UCH-1 (cell line): ENCODE data around the gene CEND1.

GRCh38 chr11:790005-790987 lies at the start of gene CEND1:
Gene CEND1, minus strand, starts transcription at chr11:790090.
- RRBS = 10% methylated on average over 12 of the region's 49 CpGs

DNA sequence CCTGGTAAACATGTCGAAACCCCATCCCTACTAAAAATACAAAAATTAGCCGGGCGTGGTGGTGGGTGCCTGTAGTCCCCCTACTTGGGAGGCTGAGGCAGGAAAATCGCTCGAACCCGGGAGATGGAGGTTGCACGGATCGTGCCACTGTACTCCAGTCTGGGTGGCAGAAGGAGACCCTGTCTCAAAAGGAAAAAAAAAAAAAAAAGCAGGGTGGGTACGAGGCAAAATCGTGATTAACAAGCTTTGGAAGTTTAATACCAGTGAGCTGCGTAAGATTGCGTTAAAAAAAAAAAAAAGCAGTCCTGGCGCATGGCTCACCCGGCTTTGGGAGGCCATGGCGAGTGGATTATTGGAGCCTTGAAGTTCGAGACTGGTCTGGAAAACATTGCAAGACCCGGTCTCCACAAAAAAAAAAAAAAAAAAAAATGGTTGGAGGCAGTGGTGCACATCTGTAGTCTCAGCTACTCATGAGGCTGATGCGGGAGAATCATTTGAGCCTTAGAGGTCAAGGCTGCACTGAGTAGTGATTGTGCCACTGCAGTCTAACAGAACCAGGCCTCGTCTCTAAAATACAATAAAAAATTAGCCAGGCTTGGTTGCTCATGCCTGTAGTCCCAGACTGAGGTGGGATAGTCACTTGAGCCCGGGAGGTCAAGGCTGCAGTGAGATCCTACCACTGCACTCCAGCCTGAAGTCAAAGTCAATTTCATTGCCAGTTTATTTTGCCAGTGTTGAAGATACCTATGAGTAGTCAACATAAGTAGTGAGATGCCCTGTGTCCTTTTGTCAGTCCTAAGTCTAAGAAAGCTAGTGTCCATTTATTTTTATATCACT lies 1.1 kb downstream of the RPLP2 start:
- RRBS = 5% methylated on average over 4 of the region's 20 CpGs

DNA sequence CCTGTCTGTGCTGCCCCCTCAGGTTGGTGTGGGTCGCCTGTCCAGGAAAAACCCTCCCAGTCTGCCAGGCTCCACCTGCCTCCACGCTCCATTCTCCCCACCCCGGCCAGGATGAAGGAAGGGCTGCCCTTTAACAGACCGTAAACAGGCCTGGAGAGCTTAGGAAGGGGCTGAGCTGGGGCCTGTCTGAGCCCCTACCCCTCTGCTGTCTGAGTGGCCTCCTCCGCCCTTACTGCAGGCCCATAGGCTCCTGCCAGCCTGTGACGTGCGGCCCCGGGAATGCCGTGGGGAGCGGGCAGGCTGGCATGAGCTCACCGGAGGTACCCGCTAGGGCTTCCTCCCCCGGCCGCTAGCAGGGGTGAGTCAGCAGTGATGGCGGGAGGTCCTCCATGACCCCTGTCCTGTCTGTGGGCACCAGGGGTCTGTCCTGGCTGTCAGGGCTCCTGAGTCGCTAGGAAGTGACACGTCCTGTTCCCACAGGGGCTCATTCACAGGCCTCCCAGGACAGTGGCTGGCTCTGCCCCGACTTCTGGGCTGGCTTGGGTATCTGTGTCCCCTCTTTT lies 2.1 kb downstream of the CD151 start:
- RRBS = 12% methylated on average over 3 of the region's 18 CpGs

GRCh38 chr11:861105-861385 lies 18.4 kb downstream of the TSPAN4 start:
- RRBS = 90% methylated on average over 3 of the region's 9 CpGs

- RRBS = no CpG with 5 or more reads among the region's 28 CpGs
These were observed 44.7 kb downstream of the AP2A2 start for GRCh38 chr11:970258-970867.

GRCh38 chr11:1005793-1006320 lies 30.7 kb downstream of the MUC6 start:
- RRBS = no CpG with 5 or more reads among the region's 23 CpGs

DNA sequence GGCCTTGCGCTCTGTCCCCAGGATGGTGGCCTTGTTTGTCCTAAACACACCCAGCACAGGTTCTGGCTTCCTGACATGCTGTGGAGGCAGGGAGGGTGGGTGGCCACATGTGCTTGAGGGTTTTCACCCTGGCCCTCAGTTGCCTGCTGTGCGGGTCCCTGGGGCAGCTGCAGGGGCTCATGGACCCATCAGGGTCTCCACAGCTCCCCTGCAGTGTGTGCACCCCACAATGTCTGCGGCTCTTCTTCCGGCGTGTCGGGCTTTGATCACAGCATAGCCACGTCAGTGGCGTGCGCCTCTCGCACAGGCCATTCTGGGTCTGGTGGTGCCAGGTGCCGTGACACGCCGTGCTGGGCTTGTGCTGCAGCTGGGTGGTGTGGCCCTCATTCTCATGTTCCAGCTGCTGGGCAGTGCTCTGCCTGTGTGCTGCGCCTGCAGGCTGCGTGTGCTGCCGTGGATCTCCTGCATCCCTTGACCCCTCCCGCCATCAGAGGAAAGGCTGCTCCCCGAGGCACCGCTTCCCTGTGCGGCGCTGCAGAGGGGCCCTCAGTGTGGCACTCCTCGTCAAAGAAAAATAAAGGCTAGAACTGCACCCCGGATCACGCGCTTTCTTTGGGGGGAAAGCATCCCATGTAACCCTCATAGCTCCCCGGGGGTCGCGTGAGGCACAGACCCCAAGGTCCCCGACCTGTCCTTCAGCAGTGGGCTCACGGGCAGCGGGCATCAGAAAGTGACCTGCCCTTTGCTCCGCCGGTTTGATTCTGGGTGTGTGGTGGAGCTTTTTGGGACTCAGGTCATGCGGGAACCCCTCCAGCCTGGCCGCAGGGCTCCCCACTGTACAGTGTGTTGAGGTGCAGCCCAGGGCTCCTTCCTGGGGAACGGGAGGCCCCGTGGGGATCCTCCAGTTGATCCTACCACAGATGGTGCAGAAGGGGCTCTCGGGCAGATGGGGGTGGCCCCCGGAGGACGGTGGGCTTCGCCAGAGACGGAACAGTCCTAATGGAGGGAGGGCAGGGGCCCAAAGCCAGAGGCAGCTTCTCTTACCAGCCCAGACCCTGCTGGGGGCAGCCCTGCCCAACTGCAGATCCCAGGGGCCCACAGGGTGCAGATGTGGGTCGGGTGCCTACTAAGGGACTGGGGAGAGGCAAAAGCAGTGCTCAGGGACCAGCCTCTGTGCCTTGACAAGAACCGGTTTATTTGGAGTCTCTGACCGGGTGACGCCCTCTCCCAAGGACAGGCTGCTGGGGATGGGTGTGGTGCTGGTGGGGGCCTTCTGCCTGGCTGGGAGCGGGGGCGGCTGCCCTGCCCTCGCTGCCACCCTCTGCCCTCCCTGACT lies 24.4 kb downstream of the MUC6 start:
- RRBS = 96% methylated on average over 7 of the region's 49 CpGs

GRCh38 chr11:1053919-1054822 lies 17.7 kb upstream of the MUC6 start:
- RRBS = 33% methylated on average over 8 of the region's 26 CpGs

GRCh38 chr11:1073122-1073740 lies 36.7 kb upstream of the MUC6 start:
- RRBS = no CpG with 5 or more reads among the region's 14 CpGs

- RRBS = 24% methylated on average over 2 of the region's 22 CpGs
These were observed 49.0 kb upstream of the MUC6 start for GRCh38 chr11:1085469-1085950.

GRCh38 chr11:1148671-1149098 lies 9.1 kb upstream of the MUC5AC start:
- RRBS = no CpG with 5 or more reads among the region's 10 CpGs

DNA sequence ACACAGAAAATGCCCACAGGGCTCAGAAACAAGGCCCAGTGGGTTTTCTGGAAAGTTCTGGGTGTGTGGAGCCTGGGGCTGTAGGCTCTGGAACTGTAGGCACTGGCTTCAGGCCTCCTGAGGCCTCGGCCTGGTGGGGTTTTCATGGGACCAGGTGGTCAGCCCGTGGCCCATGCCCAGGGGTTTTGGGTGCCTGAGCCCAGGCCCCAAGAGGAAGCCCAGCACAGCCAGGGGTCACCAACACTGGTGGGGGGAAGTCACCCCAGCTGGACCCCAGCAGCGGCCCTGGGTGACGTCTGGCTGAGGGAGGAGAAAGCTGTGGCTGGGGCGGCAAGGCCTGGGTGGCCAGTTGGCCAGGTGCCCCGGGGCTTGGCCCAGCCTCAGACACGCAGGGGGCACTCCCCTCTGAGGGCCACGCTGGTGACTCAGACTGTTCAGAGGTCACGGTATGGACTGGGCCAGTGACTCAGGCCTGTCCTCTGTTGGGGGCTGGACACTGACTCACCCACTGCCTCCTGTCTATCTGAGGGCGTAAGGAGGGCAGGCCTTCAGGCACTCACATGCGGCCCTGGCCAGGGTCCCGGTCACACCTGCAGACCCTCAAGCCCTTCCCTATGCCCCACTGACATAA lies 4.0 kb upstream of the MUC5AC start:
- RRBS = no CpG with 5 or more reads among the region's 12 CpGs

- RRBS = no CpG with 5 or more reads among the region's 10 CpGs
These were observed 4.6 kb upstream of the MUC5B start for GRCh38 chr11:1218273-1218585.

GRCh38 chr11:1303165-1303805 lies 6.1 kb downstream of the TOLLIP start:
- RRBS = no CpG with 5 or more reads among the region's 24 CpGs

DNA sequence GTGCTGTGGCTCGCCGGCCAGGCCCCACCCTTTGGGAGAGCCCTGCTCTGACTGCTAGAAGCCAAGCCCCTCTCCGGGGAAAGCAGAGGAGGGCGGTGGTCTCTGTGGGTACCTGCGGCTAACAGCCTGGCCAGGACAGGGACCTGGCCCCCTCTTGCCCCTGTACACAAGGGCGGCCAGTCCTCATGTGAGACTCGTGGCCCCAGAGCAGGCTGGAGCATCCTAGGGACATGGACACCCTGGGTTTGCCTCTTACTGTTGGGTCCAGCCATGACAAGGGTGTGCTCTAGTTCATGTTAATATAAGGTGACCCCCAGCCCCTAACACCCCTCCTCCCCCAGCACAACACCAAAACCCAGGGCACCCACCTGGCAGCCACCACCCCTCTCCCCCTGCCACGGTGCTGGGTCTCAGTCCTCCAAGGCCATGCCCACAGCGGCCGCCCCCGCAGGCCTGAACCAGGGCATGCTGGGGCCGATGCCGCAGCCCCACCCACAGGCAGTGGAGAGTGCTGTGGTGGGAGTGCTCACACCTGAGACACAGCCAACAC lies 14.7 kb downstream of the MOB2 start:
- RRBS = 15% methylated on average over 2 of the region's 13 CpGs

GRCh38 chr11:1477875-1479257 lies 8.2 kb downstream of the MOB2 start:
- RRBS = no CpG with 5 or more reads among the region's 26 CpGs

GRCh38 chr11:1520254-1520722 lies 33.7 kb upstream of the MOB2 start:
- RRBS = no CpG with 5 or more reads among the region's 14 CpGs

DNA sequence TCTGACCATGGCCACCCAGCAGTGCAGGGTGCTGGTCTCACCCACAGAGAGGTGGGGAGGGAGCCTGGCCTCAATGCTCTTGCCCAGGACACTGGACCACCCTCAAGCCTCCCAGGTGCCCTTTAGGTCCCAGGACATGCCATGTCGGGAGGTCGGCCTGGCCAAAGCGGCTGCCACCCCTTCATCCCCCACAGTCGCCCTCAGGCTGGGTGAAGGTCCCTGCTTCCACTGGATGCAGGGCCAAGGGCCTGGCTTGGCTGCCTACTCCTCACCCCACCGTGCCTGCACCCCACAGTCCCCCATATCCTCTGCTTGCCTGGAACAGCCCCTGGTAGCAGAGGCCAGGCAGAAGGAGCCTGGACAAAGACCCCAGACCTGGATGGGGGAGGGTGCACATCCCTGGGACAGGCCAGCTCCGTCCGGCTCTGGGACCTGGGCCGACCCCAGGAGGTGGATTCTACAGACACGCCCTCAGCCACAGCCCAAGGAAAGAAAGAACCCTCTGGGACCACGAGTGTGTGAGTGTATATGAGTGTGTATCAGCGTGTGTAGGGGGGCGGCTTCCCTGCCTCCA lies 9.2 kb downstream of the DUSP8 start:
- RRBS = no CpG with 5 or more reads among the region's 12 CpGs

GRCh38 chr11:1573355-1573936 lies 1.4 kb upstream of the DUSP8 start:
- RRBS = 81% methylated on average over 2 of the region's 24 CpGs

DNA sequence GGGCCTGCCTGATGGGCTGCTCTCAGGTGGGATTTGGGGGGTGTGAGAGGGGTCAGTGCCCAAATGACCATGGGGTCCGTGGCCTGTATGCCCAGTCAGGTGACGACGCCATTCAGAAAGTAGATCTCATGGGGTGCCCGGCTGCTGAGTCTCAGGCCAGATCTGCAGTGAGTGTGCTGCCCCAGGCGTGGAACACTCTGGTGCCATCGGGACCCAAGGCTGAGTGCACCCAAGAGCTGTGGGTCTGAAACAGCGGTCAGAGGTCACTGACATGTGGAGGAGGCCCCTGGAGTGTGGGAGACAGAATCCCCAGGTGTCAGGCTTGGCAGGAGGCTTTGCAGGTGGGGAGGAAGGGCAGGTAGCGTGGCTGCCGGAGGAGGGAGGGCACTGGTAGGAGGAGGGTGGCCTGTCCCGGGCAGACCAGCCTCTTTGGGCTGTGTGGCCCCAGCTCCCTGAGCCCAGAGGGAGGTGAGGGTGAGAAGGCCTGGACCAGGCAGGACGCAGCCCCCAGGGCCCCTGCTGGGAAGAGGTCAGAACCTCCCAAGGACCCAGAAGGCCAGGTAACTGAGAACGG lies 31.7 kb upstream of the KRTAP5-6 start:
- RRBS = no CpG with 5 or more reads among the region's 12 CpGs